Camera-type eye (tissue), 1 donor: ENCODE measurements around the gene STPG4.

DNA sequence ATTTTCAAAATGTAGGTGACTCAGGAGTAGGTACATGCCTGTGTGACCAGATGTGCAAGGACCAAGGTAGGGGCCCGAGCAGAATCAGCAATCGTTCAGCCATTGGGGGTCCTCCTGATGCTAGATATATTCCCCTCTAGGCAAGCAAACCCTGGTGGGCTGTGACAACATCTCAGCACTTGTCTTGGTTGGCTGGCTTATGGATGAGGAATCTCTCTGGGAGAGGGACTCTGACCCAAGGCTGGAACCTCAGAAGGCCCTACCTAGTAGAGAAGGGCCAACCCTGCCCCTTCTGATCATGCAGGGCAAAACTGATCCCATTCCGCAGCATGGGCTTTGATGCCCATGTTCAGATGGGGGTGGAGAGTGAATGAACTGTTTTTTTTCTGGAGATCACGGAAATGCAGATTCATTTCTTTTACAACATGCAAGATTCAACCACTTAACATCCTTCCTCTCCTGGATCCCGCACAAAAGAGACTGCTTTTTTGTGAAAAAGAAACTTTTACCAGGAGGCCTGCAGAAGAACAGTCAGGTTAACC is 91.1 kb downstream of the EPAS1 start:
- RAMPAGE, long total RNA = no peak

GRCh38 chr2:46520346-46520597 is 22.0 kb upstream of the RHOQ start:
- RAMPAGE, long total RNA = no peak

GRCh38 chr2:46793596-46794101 is 94.6 kb downstream of the SOCS5 start:
- RAMPAGE, long total RNA = no peak

- RAMPAGE, long total RNA = no peak
These were observed 97.3 kb downstream of the MCFD2 start for GRCh38 chr2:46818336-46818734.

DNA sequence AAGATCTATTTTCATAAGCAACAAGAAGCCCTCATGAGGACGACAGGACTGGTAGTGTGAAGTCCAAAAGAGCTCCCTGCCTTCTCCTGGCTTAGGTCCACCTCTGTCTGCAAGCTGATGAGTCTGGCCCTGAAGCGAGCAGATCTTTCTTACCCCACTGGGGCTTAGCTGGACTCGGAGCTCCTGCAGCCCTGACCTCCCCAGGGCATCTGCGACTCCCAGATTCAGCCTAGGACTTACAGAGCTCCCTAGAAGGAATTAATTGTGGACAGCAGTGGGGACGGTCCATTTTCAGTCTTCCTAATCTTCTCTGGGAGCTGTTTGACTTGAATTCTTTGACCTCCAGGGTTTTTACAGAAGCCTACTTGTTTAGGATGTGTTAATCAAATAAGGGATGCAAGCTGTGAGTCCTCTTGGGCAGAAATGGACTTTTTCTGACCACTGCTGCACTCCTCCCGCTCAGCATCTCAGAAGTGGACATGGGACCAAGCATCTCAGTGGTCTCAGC is 53.6 kb downstream of the MCFD2 start:
- RAMPAGE, long total RNA = no peak

GRCh38 chr2:46957293-46957997 is 16.4 kb downstream of the TTC7A start:
- RAMPAGE, long total RNA = no peak

GRCh38 chr2:47058111-47058982 is 96.8 kb downstream of the STPG4 start:
- RAMPAGE, long total RNA = no peak

- RAMPAGE, long total RNA = no peak
These were observed 66.6 kb downstream of the STPG4 start for GRCh38 chr2:47088376-47088963.

DNA sequence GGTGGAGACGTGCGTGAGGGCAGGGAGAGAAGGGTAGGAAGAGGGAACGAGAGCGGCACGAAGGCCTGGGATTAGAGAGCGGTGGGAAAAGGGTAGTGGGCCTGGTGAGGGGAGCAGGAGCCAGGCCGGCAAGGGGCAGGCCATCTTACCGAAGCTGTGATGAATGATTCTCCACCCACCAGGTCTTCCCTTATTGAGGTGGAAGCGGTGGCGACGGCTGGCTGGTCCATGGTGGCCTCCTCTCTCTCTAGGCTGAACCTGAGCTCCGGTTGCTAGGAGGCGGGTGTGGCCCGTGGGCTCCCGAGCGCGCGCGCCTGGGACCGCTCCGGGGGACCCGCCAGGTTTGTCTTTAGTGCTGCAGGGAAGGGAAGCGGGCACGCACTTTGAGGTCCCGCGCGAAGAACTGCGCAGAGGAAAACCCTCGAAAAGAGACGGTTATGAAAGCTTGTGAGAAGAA is at the start of gene STPG4:
Gene STPG4, minus strand, starts transcription at position 287 of the 457 bp plus-strand sequence.
- RAMPAGE, long total RNA = no peak

GRCh38 chr2:47161320-47161908 is 6.3 kb upstream of the STPG4 start:
- RAMPAGE, long total RNA = no peak

GRCh38 chr2:47230420-47230918 is 54.2 kb upstream of the CALM2 start:
- RAMPAGE, long total RNA = no peak

GRCh38 chr2:47311158-47311544 is 58.0 kb upstream of the EPCAM start:
- RAMPAGE, long total RNA = no peak

GRCh38 chr2:47379379-47379995 is 10.4 kb downstream of the EPCAM start:
- RAMPAGE, long total RNA = no peak

- RAMPAGE, long total RNA = no peak
These were observed 50.7 kb downstream of the KCNK12 start for GRCh38 chr2:47520018-47520535.

- RAMPAGE, long total RNA = no peak
These were observed 58.1 kb upstream of the MSH6 start for GRCh38 chr2:47724774-47725261.

GRCh38 chr2:47782243-47782459 is 794 bp upstream of the MSH6 start:
- RAMPAGE, long total RNA = no peak

GRCh38 chr2:48441298-48441429 is 598 bp downstream of the PPP1R21 start:
- RAMPAGE, long total RNA = no peak

- RAMPAGE, long total RNA = no peak
These were observed 1.0 kb downstream of the PPP1R21 start for GRCh38 chr2:48441452-48442162.

GRCh38 chr2:51012732-51013468 is 19.0 kb downstream of the NRXN1 start:
- RAMPAGE, long total RNA = no peak

DNA sequence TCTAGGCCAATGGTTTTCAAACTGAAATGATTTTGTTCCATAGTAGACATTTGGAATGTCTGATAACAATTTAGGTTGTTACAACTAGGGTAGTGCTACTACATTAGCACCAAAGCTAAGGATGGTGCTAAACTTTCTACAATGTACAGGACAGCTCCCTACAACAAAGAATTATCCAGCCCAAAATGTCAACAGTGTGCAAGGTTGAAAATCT is 1367.0 kb upstream of the CHAC2 start:
- RAMPAGE, long total RNA = no peak